Hair follicle dermal papilla cell (primary cell): ENCODE measurements around a stretch of chr7.

DNA sequence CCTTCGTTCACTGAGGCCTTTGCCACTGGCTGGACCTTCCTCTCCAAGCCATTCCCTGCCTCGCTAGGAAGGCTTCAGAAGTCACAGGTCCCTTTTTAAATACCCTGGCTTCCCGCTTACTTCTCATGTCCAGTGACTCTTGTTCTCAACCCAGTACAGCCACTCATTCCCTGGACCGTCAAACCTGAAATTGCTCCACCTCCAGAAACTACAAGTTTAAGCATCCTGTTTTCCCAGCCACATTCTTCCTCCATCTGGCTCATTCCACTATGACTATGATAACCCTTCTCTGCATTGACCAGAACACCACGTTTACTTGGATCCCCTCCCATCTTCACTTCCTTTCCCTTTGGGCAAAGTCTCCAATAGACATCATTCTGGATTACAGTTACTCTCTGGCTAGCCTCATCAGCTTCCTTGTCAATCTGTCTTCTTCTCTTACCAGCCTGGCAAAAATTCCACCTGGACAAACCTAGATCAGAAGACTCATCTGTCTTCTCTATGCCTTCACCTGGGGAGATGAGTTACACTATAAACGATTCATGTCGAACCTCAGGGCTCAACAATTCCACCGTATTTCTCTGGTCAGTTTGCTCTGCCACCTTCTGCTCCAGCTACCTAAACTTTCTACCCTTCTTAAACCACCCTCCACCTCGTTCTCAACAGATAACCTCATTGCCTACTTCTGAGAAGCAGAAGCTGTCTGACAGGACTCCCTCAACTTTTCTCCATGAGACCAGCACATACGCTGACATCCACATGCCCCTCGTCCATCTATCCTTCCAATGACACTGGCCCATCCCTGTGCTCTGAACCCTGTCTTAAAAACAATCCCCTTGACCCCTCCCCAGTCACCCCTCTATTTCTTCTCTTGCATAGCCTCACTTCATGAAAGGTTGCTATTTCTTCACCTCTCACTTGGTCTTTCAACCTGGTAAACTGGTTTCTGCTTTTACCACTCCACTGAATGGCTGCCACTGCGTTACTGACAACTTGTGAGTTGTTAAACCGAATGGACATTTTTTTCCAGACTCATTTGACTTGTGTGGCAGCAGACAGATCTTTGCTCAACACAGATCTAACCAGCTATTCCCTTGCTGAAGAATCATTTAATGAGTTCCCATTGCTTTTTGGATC is 101.2 kb downstream of the CLEC2L start:
- CAGE, long polyA plus RNA: no peak

DNA sequence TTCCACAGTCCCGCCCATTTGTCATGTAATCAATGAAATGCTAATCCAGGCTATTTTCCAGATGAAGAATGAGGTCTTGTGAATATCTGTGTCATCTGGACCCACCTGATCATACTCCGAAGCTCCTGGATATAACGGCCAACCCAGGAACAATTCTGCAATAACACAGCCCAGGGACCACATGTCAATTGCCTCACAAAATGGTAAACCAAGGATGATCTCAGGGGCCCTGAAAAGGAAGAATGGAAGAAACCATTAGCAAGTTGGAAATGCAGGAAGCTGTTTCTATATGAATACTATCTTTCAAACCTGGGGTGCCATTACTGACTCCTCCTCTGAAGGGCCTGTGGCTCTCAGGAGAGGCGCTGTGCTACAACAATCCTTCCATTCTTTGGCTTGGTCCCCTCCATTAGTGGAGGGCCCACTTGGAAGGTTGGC is 108.0 kb downstream of the CLEC2L start:
- CAGE, long polyA plus RNA: no peak

GRCh38 chr7:139635181-139636506 is 112.2 kb downstream of the CLEC2L start:
- CAGE, long polyA plus RNA: no peak

- CAGE, long polyA plus RNA: no peak
Observed at GRCh38 chr7:139693955-139694864, 83.6 kb downstream of the HIPK2 start.

GRCh38 chr7:139696555-139696916 is 81.3 kb downstream of the HIPK2 start:
- CAGE, long polyA plus RNA: no peak

DNA sequence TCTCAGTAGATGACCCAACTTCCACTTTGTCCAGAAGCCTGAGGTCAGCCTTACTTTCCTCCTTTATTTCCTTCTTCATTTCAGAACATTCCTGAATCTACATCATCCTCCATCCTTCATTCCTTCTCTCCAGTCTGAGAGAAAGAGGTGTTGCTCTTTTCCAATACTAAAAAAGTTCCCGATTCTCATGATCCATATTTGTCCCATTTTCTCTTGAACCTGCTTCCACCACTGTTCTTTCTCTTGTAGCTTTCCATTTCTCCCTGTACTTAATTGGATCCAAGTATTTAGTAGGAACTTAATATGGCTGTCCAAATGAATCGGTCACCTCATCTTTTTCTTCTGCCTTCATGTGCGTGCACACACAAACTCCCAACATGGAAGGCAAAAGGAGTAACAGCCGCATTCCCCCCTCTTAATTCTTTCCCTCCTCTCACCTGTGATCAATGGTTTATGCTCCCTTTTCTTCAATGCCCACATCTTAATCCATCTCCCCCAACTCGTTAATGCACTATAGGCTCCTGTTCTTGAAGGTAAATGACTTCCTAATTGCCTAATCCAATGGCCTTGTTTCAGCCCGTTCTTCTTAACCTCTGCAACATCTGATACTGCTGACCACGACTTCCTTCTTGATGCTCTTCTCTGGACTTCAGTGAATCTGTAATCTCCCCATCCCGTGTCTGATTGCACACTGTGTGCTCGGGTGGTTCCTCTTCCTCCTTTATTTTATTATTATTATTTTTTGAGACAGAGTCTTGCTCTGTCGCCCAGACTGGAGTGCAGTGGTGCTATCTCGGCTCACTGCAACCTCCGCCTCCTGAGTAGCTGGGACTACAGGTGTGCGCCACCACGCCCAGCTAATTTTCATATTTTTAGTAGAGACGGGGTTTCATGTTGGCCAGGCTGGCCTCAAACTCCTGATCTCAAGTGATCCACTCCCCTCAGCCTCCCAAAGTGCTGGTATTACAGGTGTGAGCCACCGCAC is 59.1 kb downstream of the HIPK2 start:
- CAGE, long polyA plus RNA: no peak

DNA sequence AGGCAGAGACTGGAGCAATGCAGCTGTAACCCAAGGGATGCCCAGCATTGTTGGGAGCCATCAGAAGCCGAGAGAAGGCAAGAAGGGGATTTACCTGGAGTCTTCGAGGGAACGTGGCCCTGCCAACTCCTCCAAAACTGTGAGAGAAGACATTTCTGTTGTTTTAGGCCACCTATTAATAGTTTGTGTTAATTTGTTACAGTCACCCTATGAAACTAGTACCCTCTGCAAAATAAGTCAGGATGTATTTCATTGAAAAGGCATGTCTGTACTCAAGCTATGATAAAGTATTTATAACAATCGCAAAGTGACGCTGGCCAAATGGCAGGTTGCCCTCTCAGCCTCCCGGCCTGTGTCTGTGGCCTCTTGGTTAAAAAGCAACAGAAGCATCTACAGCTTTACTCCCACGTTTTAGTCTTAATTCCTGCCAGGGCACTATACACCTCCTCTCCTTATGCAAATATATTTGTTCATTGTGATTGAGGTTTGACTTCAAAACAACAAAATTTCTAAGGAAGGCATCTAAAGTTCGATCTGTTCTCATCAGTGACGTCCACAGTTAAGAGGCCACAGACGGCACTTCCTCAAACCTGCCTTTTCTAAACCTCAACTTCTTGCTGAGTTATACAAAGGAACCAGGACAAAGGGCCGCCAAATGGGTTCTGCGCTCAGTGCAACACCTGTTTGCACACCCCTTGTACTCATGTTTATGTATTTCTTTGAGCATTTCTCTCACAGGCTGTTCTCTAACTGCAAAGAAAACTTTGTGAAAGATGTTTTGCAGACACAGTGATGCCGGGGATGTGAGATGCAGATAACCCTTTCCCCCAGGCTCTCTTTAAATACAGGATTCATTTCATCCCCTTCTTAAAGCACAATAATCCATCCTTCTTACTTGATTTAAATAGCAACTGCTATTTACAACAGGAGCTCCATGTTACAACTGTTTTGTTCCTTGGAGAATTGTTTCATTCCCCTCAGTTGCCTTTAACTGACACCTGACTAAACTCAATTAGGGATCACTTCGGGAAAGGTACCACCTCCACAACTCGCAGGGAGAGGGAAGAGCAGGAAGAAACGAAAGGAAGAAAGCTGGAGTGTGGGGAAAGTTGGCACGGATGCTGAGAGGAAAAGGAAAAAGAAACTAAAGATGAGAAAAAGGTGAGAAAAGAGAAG is 46.5 kb downstream of the HIPK2 start:
- CAGE, long polyA plus RNA: no peak

- CAGE, long polyA plus RNA: no peak
Observed at GRCh38 chr7:139749285-139750274, 28.2 kb downstream of the HIPK2 start.

DNA sequence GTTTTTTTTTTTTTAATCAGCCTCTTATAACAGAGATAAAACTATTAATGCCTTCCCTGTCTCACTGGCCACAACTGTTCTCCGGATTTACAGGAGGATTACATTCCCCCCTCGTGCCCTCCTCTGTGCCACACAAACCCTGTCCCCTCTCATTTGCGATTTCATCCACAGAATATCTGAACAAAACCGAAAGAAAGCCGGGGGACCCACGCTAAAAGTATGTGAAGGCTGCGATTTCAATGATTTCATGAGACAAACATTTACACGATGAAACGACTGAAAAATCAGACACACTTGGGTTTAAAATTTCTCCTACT is 1.4 kb downstream of the HIPK2 start:
- CAGE, long polyA plus RNA: no peak

DNA sequence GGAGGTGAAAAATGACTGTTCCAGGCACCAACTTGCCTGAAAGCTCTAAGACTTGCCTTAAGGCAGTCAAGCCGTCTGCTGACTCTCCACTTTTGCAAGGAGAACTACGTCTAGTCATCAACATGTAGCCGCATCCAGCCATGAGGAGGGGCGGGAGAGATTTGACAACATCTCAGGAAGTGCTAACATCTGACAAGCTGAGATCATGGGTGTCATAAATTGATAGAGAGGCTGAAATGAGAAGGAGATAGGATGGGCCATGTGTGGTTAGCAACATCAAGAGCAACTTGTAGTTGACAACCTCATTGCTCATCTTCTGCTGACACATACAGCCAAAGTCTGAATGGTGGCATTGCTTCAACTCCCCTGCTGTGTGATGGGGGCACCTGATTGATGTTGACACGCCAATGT is 8.9 kb upstream of the TBXAS1 start:
- CAGE, long polyA plus RNA: no peak

GRCh38 chr7:139918067-139919010 is 89.3 kb downstream of the TBXAS1 start:
- CAGE, long polyA plus RNA: no peak

- CAGE, long polyA plus RNA: no peak
Observed at GRCh38 chr7:140024645-140025141, 38.1 kb downstream of the PARP12 start.

GRCh38 chr7:140210029-140210624 is 33.3 kb upstream of the KDM7A start:
- CAGE, long polyA plus RNA: no peak

DNA sequence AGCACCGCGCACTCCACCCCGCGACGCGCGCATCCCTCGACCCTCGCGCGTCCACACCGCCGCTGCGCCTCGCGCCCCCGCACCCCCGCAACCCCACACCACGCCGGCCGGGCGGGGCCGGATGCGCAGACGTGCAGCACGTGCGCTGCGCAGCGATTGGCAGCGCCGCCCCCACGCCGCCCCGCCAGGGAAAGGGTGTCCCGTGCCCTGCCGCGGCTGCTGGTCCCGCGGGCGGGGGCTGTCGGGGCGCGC is 53.7 kb upstream of the KDM7A start:
- CAGE, long polyA plus RNA: no peak

- CAGE, long polyA plus RNA: no peak
Observed at GRCh38 chr7:140241785-140242261, 65.0 kb upstream of the KDM7A start.

- CAGE, long polyA plus RNA: no peak
Observed at GRCh38 chr7:140260222-140261012, 83.6 kb upstream of the KDM7A start.

- CAGE, long polyA plus RNA: no peak
Observed at GRCh38 chr7:140348968-140349619, 49.2 kb downstream of the SLC37A3 start.

DNA sequence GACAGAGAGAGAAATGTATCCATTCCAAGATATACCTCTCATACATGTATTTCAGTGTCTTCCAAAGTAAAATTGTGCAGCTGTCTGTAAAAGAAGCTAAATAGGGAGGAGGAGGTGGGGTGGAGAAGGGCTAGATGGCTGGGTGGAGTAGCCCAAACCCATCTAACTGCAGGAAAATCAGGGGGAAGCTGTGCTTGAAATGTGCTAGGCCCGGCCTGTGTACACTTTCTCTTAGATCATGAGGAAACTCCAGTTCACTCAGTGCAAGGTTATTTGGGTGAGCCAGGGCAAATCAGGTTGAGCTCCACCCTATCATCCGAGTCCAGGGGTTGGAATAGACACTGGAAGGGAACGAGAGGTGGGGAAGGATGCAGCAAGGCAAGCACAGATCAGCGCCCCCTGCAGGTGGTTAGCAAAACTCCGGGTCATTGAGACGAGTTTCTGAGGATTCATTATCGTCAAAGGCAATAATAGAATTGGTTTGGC is 35.5 kb downstream of the MKRN1 start:
- CAGE, long polyA plus RNA: no peak

DNA sequence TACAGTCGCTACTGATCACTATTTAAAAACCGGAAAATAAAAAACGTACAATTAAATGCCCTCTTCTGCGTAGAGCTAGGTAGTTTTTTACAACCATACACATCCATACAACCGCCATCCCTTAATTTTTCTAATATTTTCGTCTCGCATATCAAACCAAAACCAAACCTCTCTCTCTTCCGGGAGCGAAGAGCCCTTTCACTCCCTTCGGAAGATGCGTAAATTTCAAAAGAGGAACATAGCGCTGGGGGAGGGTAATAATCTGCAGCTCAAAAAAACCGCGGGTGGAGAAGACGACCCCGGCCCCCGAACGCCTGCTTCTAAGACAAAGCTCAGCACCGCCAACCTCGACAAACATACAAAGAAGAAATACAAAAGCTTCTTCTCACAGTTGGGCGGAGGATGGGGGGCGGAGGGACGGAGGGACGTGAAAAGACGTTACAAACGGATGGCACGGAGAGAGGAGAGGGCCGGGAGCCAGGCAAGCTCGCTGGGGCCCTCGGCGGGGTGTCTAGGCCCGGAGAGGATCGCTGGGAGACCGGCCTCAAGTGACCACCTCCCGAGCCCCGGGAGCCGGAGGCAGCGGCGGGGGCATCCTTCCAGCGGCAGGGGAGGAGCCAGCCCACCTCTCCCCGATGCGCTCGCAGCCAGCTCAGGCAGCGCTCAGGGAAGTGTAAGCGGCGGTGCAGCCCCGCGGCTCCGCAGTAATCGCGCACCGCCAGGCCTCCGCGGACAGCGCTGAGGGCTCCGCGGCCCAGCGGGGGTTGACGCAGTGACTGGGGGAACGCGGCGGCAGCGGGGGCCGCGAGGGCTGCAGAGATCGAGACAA is 880 bp downstream of the MKRN1 start:
- CAGE, long polyA plus RNA: no peak

DNA sequence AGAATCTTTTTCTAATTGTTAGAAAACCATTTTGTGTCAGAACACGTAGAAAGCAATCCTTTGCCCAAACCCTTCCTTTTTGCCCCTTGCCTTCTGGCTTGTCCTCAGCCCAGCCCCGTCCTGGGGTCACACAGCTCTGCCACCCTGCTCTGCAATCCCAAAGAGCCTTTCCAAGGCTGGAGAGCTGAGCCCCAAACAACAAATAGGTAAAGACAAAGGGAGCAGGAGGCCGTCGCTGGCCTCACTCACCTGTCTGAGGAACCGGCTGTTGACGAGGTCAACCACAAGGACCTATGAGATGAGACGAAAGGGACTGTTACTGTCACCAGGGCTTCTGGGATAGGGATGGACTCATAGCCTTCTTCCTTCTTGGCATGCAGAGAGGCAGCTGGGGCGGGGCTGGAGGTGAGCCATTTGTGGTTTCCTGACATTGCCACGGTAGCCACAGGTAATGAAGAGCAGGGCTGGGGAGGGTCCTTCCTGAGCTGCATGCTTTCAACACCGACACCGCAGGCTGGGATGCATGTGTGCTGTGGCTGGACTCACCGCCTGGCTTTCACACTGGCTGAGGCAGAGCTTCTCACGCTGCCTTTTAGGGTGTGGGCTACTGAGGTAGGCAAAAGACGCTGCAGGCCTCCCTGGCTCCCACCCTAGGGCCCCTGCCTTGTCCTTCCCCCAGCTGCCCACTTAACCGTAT is 46.3 kb upstream of the MKRN1 start:
- CAGE, long polyA plus RNA: no peak